ENCODE measurements around the gene TOR1AIP1.

DNA sequence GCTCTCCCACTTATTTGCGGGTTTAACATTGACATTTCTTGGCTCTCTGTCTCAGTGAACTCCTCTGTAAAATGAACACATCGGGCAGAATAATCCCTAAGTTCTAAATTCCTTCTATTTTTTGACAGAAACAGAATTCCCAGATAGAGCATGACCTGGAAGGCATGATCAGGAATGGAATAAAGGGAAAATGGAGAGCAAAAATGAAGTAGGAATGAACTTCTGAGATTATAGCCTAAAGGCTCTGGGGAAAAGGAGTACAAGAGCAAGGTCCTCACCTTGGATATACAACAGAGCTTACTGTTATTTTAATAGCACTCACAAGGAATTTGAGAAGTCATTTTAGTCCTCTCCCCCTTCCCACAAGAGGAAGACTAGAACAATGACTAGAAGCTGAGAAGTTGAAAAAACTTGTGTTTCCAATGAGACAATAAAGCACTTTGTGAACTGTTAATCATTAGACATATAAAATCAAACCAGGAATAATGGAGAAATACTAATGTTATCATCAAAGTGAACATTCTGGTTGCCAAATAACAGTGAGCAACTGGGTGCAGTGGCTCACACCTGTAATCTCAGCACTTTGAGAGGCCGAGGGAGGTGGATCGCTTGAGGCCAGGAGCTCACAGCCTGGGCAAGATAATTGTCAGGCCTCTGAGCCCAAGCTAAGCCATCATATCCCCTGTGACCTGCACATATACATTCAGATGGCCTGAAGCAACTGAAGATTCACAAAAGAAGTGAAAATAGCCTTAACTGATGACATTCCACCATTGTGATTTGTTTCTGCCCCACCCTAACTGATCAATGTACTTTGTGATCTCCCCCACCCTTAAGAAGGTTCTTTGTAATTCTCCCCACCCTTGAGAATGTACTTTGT, 54.1 kb upstream of the RASAL2 start:
- PRO-cap: no peak
- RAMPAGE, long total RNA, 2 experiments: no peak in any of the 2 experiments

- PRO-cap: bidirectional peak, plus-strand start at chr1:178094507, minus-strand start at chr1:178094385
- RAMPAGE, long total RNA, 2 experiments: no peak in any of the 2 experiments
Measured at GRCh38 chr1:178094153-178094877, 411 bp downstream of the RASAL2 start.

DNA sequence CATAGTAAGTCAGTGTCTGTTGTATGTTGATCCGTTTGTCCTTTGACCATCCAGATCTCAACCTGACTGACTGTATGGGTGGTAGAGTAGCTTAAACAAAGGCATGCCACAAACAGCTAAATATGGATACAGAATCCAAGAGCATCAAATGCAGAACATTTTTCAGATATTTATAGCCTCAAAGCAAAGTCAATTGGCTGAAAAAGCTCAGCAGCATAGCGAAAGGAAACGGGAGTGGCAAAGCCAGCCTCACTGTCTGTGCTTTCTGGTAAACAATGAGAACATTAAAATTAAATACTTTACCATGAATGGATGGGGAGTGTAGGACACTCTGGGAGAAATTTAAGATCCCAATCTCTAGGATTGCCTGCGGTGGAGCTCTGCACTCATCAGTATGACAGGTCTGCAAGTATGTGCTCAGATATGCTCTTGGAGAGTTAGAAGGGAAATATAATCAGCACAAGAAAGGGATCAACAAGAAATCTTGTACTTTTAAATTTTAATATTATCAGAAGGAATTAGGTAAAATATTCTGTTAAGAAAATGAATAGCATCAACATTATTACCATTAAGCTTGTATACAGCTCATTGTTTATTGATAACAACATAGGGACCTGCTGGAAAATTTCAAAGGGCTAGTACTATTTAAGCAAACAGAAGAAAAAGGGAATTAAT, 4.4 kb downstream of the RASAL2 start:
- PRO-cap: no peak
- RAMPAGE, long total RNA, 2 experiments: no peak in any of the 2 experiments

DNA sequence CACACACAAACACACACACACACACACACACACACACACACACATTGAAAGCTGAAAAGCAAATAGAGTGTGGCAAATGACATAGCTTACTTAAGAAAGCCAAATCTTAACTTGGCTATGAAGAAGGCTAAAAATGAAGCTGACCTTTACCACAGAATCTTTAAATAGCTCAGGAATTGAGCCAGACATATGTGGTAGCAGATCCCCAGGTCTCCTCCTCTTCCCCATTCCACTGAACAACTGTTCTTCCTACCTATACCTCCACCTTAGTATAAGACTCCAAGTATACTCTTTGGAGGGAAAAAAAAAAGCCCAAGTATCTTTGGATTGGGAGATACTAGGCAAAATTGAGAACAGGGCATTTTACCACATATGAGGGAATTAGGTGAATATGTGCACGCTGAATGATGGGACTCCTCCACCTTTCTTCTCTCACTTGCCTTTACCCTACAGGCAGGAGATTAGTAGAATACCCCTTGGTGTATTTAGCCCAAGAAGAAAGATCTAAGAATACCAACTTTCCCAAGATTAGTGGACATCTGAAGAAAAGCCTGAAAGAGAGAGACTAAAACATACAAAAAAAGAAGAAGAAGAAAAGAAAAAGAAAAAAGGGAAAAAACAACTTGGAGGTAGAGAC, 185.4 kb downstream of the CLEC20A start:
- PRO-cap: no peak
- RAMPAGE, long total RNA, 2 experiments: start-site peak on the plus strand in 1 of 2 experiments, centred at position 254 of the sequence, 6 reads per replicate

- PRO-cap: no peak
- RAMPAGE, long total RNA, 2 experiments: no peak in any of the 2 experiments
Measured at GRCh38 chr1:178488201-178488653, 8.5 kb downstream of the CLEC20A start.

- PRO-cap: no peak
- RAMPAGE, long total RNA, 2 experiments: no peak in any of the 2 experiments
Measured at GRCh38 chr1:178620792-178621241, 104.2 kb upstream of the RALGPS2 start.

DNA sequence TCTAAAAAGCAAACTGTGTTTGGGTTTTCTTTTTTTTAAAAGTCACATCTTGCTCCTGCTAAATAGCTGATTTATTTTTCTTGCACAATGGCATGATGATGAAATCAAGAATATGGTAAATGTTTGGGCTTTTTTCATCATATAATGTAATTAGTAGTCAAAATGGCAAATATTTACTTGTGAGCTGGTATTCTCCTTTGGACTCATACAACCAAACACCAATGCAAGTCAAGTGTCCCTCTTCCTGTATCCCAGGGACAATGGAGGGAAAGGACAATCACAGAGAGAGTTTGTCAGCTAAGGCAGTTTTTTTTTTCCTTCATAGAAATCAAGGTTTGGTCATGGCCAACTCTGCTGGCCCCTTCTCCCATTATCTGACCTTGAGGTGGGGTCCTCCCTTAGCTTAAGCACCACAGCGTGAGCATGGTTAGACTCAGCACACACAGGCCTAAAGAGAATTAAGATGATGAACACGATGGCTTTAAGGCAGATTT, 94.6 kb upstream of the RALGPS2 start:
- PRO-cap: no peak
- RAMPAGE, long total RNA, 2 experiments: no peak in any of the 2 experiments

GRCh38 chr1:178650989-178651510, 74.0 kb upstream of the RALGPS2 start:
- PRO-cap: no peak
- RAMPAGE, long total RNA, 2 experiments: no peak in any of the 2 experiments

GRCh38 chr1:178867497-178868152, 3.3 kb downstream of the ANGPTL1 start:
- PRO-cap: no peak
- RAMPAGE, long total RNA, 2 experiments: no peak in any of the 2 experiments

DNA sequence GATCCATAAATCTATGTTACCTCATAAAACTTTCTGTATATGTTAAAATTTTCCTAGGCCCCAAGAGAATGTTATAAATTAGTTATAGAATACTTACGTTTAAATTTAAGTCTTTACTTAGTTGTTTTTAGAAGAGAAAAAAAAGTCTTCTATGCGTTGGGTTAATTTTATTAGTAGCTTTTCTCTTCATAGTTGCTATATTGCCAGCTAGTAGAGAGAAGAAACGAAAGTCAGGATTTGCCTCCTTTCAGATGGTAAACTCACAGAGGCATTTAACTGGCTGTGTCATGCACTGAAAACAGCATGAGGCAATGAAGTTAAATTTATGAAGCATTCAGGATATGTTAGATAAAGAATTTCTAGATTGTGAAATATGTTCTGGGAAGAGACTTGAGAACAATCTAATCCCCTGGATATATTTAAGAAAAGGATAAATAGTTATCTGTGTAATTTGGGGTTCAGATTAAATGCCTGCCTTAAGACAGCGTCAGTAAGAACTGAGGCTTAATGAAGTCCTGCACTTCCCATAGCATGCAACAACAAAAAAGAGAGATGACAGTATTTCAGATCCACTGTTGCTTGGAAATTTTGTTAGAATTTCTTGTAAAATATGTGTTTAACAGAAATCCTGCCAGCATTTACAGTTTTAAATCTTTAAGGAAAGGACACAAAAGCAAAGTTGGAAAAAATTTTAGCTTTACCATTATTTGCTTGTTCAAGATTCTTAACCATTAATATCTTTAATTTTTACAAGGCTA, 1.7 kb downstream of the ANGPTL1 start:
- PRO-cap: no peak
- RAMPAGE, long total RNA, 2 experiments: start-site peak on the minus strand in 1 of 2 experiments, centred at position 259 of the sequence, 14 reads per replicate

DNA sequence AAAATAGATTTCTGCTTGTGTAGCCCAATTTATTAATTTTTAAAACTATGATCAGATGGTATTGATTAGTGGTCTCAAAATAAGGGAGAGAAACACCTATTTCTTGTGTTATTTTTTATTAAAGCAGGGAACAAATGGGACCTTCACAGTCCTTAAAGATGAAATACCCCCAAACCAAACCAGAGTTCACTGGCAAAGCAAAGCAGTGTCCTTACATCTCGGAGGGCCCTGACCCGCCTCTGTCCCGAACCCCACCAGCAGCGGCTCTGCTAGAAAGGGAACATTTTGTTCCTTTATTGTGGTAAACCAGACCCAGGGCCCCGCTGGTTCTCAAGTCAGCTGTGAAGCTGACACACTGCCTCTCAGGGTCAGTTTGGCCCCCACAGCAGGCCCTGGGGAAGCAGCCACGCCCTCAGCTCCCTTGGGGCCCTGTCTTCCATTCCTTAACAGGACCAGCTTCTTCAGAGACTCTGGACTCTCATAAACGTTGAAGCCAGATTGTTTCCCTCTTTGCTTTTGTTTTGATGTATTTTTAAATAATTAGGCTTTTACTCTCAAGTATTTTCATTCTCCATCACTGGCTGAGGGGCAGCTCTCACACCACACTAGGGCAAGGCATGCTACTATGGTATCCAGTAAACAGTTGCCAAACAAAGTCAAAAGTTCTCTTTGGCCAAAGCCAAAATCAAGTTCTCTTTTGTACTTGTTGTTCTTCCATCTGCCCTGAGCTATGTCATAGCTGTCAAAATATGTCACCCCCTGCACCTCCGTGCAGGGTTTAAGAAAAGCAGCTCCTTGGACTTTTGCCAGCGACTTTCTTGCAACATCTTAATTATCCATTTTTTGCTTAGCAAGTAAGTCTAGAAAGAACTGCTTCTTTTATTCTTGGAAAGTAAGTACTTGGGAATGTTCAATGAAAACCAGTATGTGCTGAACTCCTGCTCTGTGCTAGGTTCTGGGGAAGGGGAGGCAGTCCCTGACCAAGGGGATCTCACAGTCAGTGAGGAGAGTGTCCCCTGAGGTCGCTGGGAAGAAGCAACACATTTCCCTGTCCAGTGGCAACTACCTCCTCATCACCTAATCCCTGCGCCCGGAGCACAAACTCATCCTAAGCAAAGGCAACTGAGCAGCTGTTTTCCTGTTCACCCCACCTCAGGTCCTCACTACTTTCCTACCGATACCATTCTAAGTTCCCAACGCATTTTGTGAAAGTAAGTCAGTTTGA, 61.2 kb upstream of the ANGPTL1 start:
- PRO-cap: no peak
- RAMPAGE, long total RNA, 2 experiments: no peak in any of the 2 experiments

- PRO-cap: no peak
- RAMPAGE, long total RNA, 2 experiments: no peak in any of the 2 experiments
Measured at GRCh38 chr1:178933295-178933827, 62.5 kb upstream of the ANGPTL1 start.

DNA sequence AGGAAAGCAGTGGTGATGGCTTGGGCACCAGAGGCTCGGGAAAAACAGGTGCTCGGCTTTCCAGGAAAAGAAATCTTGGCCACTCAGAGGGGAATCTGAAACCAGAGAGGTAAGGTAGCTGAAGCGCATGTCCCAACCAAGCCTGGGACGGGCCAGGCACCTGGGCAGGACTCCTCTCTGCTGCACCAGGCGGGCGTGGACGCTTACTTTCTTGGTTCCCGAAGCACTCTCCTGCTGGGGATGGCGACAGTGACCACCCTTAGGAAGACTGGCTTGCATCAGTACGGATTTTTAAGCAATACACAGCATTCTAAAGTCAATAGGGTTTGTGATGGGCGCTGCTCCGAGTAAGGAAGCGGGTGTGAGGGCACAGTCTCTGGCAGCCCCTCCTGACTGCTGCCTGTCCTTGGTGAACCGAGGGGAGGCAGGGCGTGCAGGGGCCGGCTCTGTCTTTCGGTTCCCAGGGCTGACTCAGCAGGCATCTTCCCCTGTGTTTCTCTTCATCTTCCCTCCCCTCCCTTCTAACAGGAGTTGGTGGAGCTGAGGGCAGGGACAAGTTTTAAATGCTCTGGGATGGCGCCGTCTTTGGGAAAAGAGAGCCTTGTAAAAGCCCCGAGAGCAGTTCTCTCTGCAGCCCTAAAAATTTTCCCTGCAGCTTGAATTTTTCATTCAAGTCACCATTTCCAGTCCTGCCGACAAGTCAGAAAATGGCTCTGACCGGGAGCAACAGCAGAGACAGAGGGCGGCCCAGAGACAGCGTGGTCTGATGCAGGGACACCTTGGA, 75.0 kb upstream of the ANGPTL1 start:
- PRO-cap: no peak
- RAMPAGE, long total RNA, 2 experiments: no peak in any of the 2 experiments

DNA sequence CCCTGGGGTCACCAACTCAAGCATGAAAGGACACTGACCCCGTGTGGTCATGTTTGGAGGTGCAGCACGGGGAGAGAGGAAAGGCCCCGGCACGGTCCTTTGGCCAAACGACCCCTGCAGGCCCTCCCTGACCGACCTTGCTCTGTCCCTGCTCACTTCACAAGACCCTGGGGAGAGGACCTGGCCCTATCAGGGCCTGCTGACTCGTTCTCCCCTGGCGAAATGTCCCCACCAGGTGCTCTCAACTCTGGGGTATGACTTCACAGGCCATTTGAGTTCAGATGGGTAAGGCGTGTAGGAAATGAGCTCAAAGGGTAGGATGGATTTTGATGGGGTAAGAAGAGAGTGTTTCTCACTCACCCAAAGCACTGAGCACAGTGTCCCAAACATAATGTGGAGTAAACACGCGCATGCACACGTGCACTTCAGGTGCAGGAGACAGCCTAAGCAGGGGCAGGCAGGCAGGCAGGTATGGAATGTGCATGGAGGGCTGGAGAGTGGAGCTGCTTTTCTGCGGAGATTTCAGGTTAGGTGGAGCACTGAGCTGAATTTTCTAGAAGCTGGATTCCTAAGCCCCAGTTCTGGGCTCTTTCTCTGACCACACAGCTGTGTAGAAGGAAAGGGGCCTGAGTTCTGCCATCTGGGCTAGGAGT, 22.7 kb upstream of the FAM20B start:
- PRO-cap: no peak
- RAMPAGE, long total RNA, 2 experiments: no peak in any of the 2 experiments

GRCh38 chr1:179090631-179091256, 8.9 kb downstream of the TOR3A start:
- PRO-cap: no peak
- RAMPAGE, long total RNA, 2 experiments: no peak in any of the 2 experiments

GRCh38 chr1:179133363-179134086, 51.7 kb downstream of the TOR3A start:
- PRO-cap: no peak
- RAMPAGE, long total RNA, 2 experiments: start-site peak on the minus strand in 1 of 2 experiments, at chr1:179133348-179134128 at its widest, 14 reads per replicate

DNA sequence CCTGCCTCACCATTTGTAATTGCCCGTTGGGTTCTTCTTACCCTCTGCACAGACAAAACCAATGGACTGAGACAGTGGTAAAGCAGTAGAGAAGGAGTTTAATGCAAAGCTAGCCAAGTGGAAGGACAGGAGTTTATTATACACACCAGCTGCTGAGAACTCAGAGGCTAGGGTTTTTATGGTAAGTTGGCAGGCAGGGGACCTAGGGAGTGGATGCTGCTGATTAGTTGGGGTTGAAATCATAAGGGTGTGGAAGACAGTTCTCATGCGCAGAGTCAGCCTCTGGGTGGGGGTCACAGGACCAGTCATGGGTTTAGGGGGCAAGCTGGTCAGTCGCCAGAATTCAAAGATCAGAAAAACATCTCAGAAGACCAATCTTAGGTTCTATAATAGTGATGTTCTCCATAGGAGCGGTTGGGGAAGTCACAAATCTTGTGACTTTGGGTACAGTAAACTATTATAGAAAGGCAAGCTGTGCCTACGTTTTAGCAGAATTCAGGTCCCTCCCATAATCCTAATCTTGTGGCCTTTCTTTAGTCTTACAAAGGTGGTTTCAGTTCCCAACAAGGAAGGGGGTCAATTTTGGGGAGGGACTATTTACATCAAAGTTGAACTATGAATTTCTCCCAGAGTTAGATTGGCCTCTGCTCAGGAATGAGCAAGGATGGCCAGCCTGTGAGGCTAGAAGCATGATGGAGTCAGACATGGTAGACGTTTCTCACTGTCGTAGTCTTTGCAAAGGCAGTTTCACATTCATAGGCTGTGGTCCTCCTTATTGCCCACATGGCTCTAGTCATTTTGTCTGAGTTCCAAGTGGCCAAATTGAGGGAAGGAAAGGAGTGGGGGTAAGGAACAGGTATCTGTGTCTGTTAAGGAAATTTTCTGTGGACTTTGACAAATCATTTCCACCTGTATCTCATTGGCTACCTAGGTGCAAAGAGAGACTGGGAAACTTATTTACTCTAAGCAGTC, 35.5 kb upstream of the AXDND1 start:
- PRO-cap: no peak
- RAMPAGE, long total RNA, 2 experiments: no peak in any of the 2 experiments

GRCh38 chr1:179586070-179587056, 5.3 kb upstream of the TDRD5 start:
- PRO-cap: bidirectional peak, plus-strand start at chr1:179586506, minus-strand start at chr1:179586445; bidirectional peak, plus-strand start at chr1:179586570, minus-strand start at chr1:179586569; unidirectional peak, minus-strand start at chr1:179586611; unidirectional peak, minus-strand start at chr1:179586769
- RAMPAGE, long total RNA, 2 experiments: no peak in any of the 2 experiments

DNA sequence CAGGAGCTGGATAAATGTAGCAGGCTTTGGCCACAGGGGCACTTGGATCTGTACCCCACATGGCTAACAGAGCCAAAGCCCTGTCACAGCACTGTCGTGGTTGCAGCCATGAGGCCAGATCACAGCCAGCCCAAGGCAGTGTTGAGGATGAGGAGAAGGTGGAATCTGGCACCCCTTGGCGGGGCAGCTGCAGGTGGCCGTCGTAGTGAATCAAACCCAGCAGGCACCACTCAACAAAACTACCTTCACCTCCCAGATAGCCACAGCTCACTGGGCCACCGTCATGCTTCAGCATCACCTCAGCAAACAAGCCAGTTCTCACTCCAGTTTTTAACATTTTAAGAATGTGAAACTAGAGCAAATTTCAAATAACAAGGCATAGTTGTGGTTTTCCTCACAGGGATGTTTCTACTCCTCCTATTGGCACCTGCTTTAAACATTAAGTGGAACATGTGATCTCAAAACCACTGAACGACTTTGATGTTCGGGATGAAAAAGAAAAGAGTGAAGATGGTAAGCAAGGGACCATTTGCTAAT, 45.7 kb downstream of the TOR1AIP2 start:
- PRO-cap: no peak
- RAMPAGE, long total RNA, 2 experiments: no peak in any of the 2 experiments

- PRO-cap: bidirectional peak, plus-strand start at chr1:179882316, minus-strand start at chr1:179882545
- RAMPAGE, long total RNA, 2 experiments: start-site peak on the plus strand in 2 of 2 experiments, at chr1:179882248-179882816 at its widest, 20 to 120 reads per replicate
Measured at GRCh38 chr1:179882039-179882880, at the start of gene TOR1AIP1. TSS of gene TOR1AIP1 (plus strand) at chr1:179882285.

Data from body of pancreas (tissue), 2 donors.